ENCODE data around the gene CCDC7.

DNA sequence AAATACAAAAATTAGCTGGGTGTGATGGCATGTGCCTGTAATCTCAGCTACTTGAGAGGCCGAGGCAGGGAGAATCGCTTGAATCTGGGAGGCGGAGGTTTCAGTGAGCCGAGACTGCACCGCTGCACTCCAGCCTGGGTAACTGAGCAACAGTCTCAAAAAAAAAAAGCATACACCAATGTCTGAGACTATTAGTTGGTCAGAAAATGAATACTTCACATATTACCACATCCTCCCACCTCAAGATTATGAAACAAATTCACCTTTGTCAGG, 38.8 kb downstream of the EPC1 start:
- PRO-cap, 3 experiments, result no peak in any of the 3 experiments
- RAMPAGE, long total RNA, 2 experiments, result no peak in any of the 2 experiments
- RRBS, result no CpG with 5 or more reads among the region's 5 CpGs

- PRO-cap, 3 experiments, result no peak in any of the 3 experiments
- RAMPAGE, long total RNA, 2 experiments, result no peak in any of the 2 experiments
- RRBS, result no CpG with 5 or more reads among the region's 5 CpGs
These were observed 37.4 kb upstream of the EPC1 start for GRCh38 chr10:32384274-32384783.

- PRO-cap, 3 experiments, result peak in 3 of 3 experiments; most common plus-strand start chr10:32445911 (in 3); most common minus-strand start chr10:32446063 (in 3)
- RAMPAGE, long total RNA, 2 experiments, result start-site peak on the plus strand in 2 of 2 experiments, at chr10:32446102-32446286 at its widest, 1,851 to 4,020 reads per replicate; start-site peak on the minus strand in 2 of 2 experiments, at chr10:32446046-32446102 at its widest, 47 to 71 reads per replicate
- RRBS, result 1% methylated on average over 21 of the region's 58 CpGs
These were observed at the start of gene CCDC7 for GRCh38 chr10:32445484-32446575. CCDC7 (plus strand) TSS chr10:32446140.

DNA sequence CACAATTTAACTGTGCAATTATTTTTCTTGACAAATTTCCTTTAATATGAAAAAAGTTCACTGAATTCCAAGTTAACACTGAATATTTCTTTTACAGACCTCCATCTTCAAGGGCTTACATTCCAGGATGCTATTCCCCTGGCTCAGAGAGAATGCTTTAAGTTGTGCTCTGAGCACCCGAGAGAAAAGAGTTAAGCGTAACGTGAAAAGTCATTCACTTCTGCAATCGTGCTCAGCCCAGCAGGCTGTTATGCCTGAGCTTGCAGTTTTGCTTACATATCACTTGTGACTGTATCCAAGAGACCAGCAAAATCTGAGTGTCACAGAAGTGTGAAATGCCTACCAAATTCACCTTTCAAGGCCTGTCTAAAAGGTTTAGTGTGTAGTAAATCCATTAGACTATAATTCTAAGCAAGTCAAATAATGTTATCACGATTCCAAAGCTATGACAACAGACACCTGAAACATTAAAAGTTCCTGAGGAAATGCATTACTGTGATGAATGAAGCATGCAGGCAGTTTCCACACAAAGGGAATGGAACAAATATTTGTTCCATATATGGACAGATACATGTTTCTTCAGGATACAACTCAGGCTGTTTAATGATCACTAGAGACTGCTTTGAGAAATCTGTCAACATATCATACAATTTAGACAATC, 20.1 kb downstream of the ITGB1 start:
- PRO-cap, 3 experiments, result no peak in any of the 3 experiments
- RAMPAGE, long total RNA, 2 experiments, result no peak in any of the 2 experiments
- RRBS, result no CpG with 5 or more reads among the region's 5 CpGs

GRCh38 chr10:32953300-32954235, 4.5 kb downstream of the ITGB1 start:
- PRO-cap, 3 experiments, result no peak in any of the 3 experiments
- RAMPAGE, long total RNA, 2 experiments, result no peak in any of the 2 experiments
- RRBS, result no CpG with 5 or more reads among the region's 7 CpGs

GRCh38 chr10:32957148-32957818, 747 bp downstream of the ITGB1 start:
- PRO-cap, 3 experiments, result peak in 2 of 3 experiments; most common plus-strand start chr10:32957473 (in 2)
- RAMPAGE, long total RNA, 2 experiments, result no peak in any of the 2 experiments
- RRBS, result 1% methylated on average over 40 of the region's 54 CpGs

GRCh38 chr10:32971438-32972349, 13.7 kb upstream of the ITGB1 start:
- PRO-cap, 3 experiments, result no peak in any of the 3 experiments
- RAMPAGE, long total RNA, 2 experiments, result no peak in any of the 2 experiments
- RRBS, result no CpG with 5 or more reads among the region's 7 CpGs

DNA sequence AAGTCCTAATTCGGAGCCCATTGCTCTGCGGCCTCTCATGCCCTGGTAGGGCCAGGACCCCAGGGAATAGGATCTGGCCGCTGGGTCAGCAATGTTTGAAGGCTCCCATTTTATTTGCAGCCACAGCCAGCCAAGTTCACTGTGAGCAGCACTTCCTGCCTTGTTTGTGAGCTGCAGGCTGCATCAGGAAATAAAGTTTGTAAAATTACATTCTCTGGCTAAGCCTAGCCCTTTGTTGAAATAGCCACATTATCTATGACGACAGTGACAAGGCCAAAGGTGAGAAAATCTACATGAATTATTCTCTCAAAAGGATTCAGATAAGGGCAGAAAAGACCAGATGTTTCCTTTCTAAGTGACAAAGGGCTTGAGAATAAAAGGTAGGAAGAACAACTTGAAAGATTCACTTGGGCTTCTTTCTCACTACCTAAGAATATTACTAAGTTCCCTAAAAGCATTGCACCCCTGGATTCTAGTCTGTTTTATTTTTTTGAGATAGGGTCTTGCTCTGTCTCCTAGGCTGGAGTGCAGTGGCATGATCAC, 23.8 kb upstream of the ITGB1 start:
- PRO-cap, 3 experiments, result no peak in any of the 3 experiments
- RAMPAGE, long total RNA, 2 experiments, result no peak in any of the 2 experiments
- RRBS, result no CpG with 5 or more reads among the region's 4 CpGs

- PRO-cap, 3 experiments, result peak in 3 of 3 experiments; most common plus-strand start chr10:33005616 (in 3); most common minus-strand start chr10:33005465 (in 3)
- RAMPAGE, long total RNA, 2 experiments, result no peak in any of the 2 experiments
- RRBS, result 1% methylated on average over 12 of the region's 36 CpGs
These were observed 47.5 kb upstream of the ITGB1 start for GRCh38 chr10:33005079-33006292.

- PRO-cap, 3 experiments, result no peak in any of the 3 experiments
- RAMPAGE, long total RNA, 2 experiments, result no peak in any of the 2 experiments
- RRBS, result no CpG with 5 or more reads among the region's 14 CpGs
These were observed 164.0 kb upstream of the ITGB1 start for GRCh38 chr10:33121895-33122544.

DNA sequence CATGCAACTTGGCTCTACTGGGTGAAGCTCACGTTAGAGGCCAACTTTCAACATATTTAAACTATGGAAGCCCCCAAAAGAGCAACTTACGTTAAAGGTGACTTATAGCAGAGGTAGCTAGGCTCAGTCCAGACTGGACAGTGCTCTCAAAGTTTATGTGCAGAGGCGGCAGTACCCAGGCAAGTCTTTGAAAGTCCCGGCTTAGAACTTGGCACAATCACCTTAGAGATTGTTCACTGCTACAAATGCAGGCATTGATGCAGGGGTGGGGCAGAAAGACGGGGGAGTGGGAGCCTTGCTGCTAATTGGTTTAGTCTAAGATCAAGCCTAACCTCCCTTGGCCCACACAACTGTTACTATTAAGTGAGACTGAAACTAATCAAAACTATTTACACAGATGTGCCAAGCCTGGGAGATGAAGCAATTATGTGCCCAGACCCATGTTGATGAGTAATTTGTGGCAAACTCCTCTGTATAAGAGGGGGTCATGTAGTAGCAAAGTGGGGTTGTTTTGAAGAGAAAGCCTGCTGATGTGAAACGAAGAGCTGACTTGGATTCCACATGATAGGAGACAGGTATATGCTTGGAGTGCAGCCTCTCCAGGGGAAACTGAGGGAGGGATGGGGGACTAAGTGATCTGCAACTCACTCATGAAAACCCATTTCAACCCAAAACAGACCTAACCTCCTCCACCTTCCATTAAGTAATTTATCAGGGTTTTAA, 178.2 kb upstream of the ITGB1 start:
- PRO-cap, 3 experiments, result no peak in any of the 3 experiments
- RAMPAGE, long total RNA, 2 experiments, result no peak in any of the 2 experiments
- RRBS, result no CpG with 5 or more reads among the region's 6 CpGs

- PRO-cap, 3 experiments, result no peak in any of the 3 experiments
- RAMPAGE, long total RNA, 2 experiments, result no peak in any of the 2 experiments
- RRBS, result no CpG with 5 or more reads among the region's 1 CpG
These were observed 100.7 kb downstream of the NRP1 start for GRCh38 chr10:33233799-33234122.

DNA sequence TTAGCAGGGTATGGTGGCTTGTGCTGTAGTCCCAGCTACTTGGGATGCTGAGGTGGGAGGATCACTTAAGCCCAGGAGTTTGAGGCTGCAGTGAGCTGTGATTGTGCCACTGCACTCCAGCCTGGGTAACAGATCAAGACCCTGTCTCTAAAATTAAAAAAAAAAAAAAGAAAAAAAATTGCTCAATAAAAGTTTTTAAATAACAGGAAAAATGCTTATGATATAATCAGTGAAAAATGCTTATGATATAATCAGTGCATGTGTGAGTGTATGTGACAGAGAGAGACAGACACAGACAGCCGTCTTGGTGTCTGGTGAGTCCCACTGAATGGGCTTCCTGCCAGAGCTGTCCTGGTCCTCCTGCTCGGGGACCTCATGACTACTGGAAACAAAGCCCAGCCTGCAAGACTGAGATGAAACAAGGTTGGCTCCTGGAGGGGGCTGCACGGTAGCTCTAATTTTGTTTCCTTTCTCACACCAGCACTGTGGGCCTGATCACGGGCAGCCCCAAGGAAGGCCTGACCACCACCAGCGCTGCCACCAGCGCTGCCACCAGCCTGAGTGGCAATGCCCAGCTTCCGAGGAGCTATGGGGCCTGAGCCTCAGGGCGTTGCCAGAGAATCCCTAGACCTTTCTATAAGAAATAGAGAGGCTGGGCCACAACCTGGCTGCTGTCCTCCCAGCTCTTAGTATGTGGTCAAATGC, 57.4 kb downstream of the NRP1 start:
- PRO-cap, 3 experiments, result no peak in any of the 3 experiments
- RAMPAGE, long total RNA, 2 experiments, result no peak in any of the 2 experiments
- RRBS, result no CpG with 5 or more reads among the region's 8 CpGs

- PRO-cap, 3 experiments, result no peak in any of the 3 experiments
- RAMPAGE, long total RNA, 2 experiments, result no peak in any of the 2 experiments
- RRBS, result no CpG with 5 or more reads among the region's 11 CpGs
These were observed 20.6 kb downstream of the NRP1 start for GRCh38 chr10:33313808-33314398.

DNA sequence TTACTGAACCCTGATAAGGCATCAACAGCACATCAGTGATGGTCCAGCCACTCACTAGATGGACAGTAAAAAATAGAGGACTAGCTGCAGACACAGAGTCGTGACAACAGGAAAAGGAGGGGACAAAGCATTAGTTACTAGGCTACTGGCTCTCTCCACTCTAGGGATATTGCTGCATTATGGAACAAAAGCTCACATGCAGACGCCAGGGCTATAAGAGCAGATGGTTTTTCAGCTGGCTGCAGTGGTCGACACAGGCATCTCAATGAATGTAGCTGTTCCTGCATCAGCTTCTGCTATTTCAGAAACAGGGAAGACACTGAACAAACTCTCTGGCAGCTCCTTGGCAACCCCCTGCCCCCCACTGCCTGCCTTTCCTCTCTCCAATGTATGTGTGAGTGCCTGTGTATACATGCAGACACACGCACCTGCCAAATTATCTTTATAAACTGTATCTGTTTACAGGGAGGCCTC, 614.5 kb downstream of the PARD3 start:
- PRO-cap, 3 experiments, result no peak in any of the 3 experiments
- RAMPAGE, long total RNA, 2 experiments, result no peak in any of the 2 experiments
- RRBS, result no CpG with 5 or more reads among the region's 4 CpGs

DNA sequence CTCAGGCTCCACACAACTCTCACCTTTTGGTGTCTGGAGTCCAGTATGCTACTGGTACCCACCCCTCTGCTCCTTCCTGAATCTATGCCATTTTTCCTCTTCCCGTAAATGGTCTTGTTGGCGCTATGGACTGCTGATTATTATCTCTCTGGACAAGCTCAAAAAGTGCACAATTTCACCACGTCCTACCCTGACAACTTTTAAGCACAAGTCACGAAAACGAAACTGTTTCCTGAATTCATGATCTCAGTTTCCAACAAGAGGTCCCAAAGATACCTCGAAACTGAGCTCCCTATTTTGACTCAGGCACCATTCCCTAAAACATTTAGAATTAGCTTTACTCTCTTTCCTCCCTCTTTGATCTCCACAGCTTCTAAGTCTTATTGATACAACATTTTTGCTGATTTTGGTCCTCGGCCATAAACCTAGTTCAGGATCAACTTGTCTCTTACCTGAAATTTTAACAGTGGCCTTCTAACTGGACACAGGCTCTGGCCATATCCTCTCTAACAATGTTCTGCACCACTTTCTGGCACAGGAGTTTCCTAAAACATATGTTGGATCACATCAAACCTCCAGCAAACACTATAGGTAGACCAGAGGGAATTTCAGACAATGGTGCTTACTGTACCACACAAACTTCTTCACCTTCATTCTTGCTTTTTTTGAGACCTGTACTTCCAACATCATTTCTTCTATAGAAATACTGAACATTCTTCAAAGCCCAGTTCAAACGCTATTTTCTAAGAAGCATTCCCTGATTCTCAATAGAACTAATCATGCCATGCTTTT, 362.4 kb downstream of the PARD3 start:
- PRO-cap, 3 experiments, result no peak in any of the 3 experiments
- RAMPAGE, long total RNA, 2 experiments, result start-site peak on the minus strand in 1 of 2 experiments, centred at position 585 of the sequence, 25 reads per replicate
- RRBS, result no CpG with 5 or more reads among the region's 8 CpGs

DNA sequence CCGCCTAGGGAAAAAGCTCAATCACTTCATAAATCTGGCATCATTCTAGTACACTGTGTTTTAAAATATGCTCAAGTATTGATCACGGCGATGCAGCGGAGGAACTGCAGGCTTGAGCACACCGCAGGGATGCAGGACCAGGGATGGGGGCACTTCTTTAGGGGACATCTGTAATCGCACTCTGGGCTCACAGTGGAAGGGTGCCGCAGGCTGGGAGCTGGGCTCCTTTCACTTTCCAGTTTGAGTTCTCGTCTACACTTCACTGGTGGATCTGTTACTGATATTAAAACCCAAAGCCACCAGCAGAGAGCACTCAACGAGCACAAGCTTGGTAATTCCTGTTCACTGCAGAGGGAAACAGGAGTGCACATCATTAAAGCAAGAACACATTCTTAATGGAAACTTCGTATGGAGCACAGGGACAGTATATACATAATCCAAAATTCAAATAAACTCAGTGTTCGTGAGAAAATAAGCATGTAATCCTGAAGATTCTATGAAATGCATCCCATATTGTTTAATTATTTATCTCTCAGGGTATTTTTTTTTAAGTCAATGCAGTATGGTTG, 91.3 kb downstream of the PARD3 start:
- PRO-cap, 3 experiments, result no peak in any of the 3 experiments
- RAMPAGE, long total RNA, 2 experiments, result no peak in any of the 2 experiments
- RRBS, result no CpG with 5 or more reads among the region's 11 CpGs

- PRO-cap, 3 experiments, result peak in 3 of 3 experiments; most common plus-strand start chr10:35127691 (in 3); most common minus-strand start chr10:35127717 (in 2)
- RAMPAGE, long total RNA, 2 experiments, result no peak in any of the 2 experiments
- RRBS, result 1% methylated on average over 17 of the region's 51 CpGs
These were observed 845 bp downstream of the CREM start for GRCh38 chr10:35127363-35128018.

DNA sequence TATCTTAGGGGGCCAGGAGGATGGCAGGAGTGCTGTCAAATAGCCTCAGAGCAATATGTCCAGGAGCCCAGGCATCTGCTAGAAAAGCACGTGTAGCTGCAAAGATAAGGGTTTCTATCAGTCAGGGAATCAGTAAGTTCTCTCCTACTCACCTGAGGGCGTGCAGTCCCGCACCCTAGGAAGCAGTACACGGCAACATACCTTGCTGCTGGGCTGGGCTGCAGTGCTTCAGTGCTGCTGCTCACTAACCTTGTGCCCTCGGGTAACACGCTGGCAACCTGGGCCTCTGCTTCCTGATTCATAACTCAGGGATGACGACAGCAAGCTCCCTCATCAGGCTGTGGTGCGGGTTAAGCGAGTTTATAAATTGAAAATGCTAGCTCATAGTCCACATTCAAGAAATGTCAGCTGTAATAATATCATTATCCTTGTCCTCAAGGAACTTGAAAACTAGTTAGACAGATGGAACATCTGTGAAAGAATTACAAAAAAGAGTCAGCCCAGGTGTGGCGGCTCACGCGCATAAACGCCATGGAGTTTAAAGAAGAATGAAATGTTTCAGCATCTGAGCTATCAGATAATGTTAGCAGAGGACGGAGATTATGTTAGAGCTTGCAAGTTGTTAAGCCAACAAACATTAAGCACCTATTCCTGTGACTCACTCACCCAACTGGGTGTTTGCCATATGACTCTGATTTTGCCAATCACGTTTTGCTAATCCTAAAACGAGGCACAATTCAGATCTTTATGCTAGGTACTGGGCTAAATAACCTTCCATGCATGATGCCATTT, 29.3 kb upstream of the CCNY start:
- PRO-cap, 3 experiments, result no peak in any of the 3 experiments
- RAMPAGE, long total RNA, 2 experiments, result no peak in any of the 2 experiments
- RRBS, result no CpG with 5 or more reads among the region's 16 CpGs

- PRO-cap, 3 experiments, result no peak in any of the 3 experiments
- RAMPAGE, long total RNA, 2 experiments, result no peak in any of the 2 experiments
- RRBS, result no CpG with 5 or more reads among the region's 8 CpGs
These were observed 22.8 kb upstream of the CCNY start for GRCh38 chr10:35313479-35313979.

All from testis (tissue), 5 donors.